Right lobe of liver (tissue), 4 donors: ENCODE results near the genes CBX3, HOXA3, HOXA9 and HOXA13.

DNA sequence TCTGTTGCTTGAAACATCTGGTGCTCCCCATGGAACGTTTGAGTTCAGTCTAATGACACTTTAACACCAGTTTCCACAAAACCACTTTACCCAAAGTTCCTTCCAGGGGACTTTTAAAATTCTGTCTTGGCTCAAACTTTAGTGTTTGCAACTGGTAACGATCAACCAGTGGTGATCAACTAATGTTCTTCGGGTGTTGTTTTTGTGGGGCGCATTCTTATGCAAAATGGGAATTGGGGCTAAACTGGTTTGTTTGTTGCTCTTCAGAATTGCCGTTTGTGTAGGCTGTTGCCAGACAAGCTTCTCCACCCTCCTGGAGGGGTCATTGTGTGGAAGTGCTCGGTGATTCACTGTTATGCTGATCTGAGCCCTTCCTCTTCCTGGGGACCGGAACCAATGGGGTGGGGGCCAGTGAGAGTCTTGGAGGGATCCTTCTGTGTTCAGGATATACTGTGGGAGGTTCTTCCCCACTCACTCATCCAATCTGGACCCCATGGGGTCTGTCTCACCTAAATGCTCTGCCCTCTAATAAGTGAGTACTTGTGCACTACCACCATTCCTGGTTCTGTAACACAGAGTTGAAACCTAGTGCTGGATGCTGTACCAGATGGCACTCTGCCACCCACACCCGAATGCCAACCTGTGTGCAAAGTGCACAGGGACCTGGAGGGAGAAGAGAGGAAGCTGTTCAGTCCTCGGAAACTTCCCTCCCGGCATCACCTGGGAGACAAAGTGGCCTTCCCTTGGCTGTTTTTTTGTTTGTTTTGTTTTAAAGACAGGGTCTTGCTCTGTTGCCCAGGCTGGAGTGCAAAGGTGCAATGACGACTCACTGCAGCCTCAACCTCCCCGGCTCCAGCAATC, 2.0 kb downstream of the NFE2L3 start:
- PRO-cap, 4 experiments, result peak in 4 of 4 experiments; most common minus-strand start position 327 of the sequence (in 4)
- RAMPAGE, long total RNA, 2 experiments, result no peak in any of the 2 experiments

DNA sequence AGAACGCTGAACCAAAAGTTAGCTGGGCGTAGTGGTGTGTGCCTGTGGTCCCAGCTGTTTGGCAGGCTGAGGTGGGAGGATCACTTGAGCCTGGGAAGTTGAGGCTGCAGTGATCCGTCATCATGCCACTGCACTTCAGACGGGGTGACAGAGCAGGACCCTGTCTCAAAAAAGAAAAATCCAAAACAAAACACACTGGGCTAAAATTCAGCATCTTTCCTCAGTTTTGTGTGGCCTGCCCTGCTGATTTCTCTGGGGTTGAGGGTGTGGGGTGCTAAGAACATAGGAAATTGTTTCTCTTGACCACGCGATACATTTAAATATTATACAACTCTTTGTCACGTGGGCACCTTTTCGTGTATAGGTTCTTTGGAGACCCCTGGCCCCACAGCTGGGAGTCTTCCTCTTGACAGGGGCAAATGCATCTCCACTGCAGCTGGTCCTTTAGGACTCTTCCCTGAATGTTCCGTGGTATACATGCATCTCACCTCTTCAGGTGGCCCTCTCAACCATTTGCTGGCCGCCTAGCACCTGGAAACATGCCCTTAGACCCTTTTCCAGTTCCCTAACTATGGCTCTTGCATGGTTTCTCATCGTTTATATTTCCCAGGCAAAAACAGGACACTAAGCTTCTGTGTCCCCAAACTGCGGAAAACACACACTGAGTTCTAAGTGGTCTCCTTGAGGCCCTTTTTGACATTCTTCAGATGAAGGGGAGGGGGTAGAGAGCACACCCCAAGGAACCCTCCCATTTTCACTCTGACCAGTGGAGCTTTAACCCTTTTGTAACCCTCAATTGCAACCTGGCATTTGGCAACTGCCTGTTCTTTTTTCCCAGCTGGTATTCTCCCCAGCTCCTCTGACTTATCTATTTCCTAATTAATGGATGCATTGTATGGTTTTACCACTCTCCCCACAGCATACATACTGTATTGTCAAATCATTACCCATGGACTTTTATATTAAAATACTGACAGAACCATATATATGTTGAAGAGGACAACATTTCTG, 20.7 kb downstream of the HNRNPA2B1 start:
- PRO-cap, 4 experiments, result peak in 3 of 4 experiments; most common minus-strand start position 758 of the sequence (in 3)
- RAMPAGE, long total RNA, 2 experiments, result no peak in any of the 2 experiments

GRCh38 chr7:26195605-26196292, 4.8 kb downstream of the HNRNPA2B1 start:
- PRO-cap, 4 experiments, result no peak in any of the 4 experiments
- RAMPAGE, long total RNA, 2 experiments, result no peak in any of the 2 experiments

- PRO-cap, 4 experiments, result peak in 4 of 4 experiments; most common plus-strand start chr7:26200945 (in 4); most common minus-strand start chr7:26201385 (in 4)
- RAMPAGE, long total RNA, 2 experiments, result start-site peak on the plus strand in 2 of 2 experiments, at chr7:26201729-26201787 at its widest, 2,446 to 2,591 reads per replicate
Measured at GRCh38 chr7:26200857-26201845, at the start of gene CBX3. CBX3 (plus strand) TSS chr7:26201745.

- PRO-cap, 4 experiments, result peak in 4 of 4 experiments; most common plus-strand start chr7:26398601 (in 4); most common minus-strand start chr7:26398522 (in 2)
- RAMPAGE, long total RNA, 2 experiments, result no peak in any of the 2 experiments
Measured at GRCh38 chr7:26397806-26398795, 106.4 kb downstream of the SNX10 start.

- PRO-cap, 4 experiments, result no peak in any of the 4 experiments
- RAMPAGE, long total RNA, 2 experiments, result no peak in any of the 2 experiments
Measured at GRCh38 chr7:27121833-27122451, 8.6 kb downstream of the HOXA4 start.

DNA sequence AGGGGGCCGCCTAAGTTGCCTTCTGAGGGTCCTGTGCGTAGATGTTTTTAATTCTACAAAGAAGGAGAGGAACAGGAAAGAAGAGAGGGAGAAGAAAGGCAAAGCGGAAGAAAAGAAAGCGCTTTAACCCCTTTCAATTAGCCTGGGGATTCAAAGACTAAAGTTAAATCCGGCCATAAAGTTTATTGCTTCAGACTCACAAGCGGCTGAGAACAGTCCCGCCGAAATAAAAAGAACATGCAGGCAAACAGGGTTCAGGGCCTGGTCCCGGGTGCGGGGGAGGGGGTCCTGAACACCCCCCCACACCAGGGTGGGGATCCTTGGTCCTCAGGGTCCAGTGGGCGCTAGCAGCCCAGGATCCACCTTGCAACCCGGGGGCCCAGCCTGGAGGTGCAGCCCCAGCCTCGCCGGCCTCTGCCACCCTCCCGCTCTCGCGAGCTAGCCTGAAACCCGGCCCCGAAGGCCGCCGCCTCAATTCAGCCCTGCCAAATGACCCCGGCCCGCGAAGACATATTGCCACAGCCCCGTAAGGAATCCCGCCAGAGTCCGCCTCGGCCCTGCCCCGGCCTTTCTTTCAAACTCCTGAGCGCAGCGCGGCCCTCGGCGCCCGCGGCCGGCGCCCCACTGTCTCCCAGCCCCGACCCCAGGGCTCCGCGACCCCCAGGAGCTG, 4.3 kb downstream of the HOXA5 start:
- PRO-cap, 4 experiments, result no peak in any of the 4 experiments
- RAMPAGE, long total RNA, 2 experiments, result no peak in any of the 2 experiments

DNA sequence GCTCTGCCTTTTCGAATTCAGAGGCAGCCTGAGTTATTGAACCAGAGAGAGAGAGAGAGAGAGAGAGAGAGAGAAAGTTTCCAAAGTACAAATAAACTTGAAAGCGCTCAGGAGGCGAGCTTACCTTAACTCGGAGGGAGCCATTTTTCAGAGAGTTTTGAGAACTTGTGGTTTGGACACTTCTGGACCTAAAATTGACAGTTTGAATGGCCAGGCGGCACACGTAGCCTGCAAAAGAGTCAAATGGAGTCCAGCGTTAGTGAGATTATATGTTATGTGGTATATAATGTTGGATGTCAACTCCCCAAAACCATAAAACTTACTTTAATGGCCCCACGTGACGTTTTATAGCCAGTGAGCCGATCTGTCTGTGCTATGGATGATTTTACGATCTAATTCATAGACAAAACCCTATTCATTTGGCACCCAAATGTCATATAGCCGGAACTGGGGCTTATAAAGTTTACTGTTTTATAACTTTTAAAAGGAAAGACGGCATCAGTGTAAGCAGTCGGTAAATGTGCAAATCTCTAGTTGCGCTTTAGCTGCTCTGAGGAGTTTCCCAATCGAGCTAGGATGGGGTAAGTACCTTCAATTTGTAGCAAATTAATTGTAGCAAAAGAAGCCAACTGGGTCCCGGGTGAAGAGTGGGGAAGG, 3.4 kb downstream of the HOXA5 start:
- PRO-cap, 4 experiments, result no peak in any of the 4 experiments
- RAMPAGE, long total RNA, 2 experiments, result no peak in any of the 2 experiments

DNA sequence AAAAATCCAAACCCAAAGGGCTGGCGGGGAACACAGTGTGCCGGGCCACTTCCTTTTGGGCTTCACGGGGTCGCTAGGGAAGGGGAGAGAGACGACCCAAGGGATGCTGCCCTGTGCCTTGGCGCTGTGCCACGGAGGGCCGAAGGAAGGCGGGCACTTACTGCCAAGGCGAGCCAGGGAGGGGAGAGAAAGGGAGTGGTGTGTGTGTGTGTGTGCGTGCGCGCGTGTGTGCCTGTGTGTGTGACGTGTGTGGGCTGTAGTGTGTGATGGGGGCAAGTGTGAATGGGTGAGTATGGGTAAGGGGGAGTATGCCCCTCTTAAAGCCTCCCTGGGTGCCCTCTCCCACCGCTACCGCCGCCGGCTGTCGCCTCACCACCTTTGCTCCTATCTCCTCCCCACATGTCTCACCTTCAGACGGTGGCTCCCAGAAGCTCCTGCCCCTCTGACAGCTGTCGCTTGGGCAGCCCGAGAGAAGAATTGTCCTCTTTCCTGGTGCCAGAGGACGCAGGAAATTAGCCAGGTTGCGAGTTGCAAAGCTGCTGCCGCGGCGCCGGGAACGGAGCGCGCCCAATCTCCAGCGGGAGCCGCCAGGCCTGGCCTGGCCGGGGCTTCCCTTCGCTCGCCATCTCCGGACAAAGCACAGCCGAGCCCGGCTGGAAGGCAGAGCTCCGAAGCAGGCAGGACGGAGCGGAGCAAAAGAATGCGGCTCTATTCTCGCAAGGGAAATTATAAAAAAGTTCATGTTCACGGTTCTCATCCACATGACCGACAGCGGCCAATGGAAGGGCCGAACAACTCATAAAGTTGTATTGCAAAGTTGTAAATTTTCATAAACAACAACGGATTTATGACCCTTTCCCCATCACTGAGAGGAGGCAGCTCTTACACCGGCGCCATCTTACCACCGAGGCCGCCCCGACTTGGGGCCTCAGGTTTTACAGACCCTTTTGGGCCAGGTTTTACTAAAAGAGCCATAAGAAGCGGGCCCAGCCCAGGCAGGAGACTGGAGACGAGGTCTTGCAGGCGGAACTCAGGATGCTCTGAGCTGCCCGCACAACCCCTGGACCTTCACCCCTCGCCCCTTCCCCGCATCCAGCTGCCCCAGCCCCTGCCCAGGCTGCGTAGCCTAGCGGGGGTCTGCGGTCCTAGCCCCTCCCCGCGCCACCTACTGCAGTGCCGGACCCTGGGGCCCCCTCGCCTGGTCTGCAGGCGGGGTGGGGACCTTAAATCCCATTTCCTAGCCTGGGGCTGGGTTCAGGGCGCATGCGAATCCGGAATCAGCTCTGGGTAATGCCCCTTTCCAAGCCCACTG, at the start of gene HOXA3:
TSS of gene HOXA3 (minus strand) at position 704 of the 1,312 bp plus-strand sequence.
- PRO-cap, 4 experiments, result peak in 1 of 4 experiments; most common minus-strand start position 702 of the sequence (in 1)
- RAMPAGE, long total RNA, 2 experiments, result no peak in any of the 2 experiments

DNA sequence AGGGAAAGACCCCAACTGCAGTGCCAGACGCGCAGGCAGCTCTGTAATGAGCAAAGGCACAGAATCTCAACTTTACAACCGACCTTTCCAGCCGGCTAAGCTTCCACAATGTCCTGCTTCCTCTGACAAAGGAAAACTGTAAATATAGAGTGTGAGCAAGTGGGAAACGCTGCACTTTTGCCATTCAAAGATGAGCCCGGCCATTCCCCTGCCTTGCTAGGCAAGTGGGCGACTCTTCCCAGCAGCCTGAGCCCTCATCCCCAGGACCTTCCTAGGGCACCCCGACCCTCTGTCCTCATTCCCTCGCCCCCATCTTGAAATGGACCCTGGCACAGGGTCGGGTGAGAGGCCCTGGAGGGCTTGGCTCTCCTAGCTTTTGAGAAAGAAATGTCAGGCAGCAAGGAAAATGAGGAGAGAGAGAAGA, 1.1 kb downstream of the HOXA7 start:
- PRO-cap, 4 experiments, result no peak in any of the 4 experiments
- RAMPAGE, long total RNA, 2 experiments, result no peak in any of the 2 experiments

DNA sequence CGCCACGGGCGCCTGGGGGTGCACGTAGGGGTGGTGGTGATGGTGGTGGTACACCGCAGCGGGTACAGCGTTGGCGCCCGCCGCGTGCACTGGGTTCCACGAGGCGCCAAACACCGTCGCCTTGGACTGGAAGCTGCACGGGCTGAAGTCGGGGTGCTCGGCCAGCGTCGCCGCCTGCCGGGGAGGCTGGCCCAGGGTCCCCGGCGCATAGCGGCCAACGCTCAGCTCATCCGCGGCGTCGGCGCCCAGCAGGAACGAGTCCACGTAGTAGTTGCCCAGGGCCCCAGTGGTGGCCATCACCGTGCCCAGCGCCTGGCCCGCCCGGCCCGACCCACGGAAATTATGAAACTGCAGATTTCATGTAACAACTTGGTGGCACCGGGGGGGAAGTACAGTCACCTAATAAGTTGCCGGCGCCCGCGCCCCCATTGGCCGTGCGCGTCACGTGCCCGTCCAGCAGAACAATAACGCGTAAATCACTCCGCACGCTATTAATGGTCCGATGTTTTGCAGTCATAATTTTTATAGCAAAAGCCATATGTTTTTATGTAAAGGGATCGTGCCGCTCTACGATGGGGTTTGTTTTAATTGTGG, at the start of gene HOXA9:
TSS of gene HOXA9 (minus strand) at position 377 of the 594 bp plus-strand sequence.
- PRO-cap, 4 experiments, result peak in 1 of 4 experiments; most common minus-strand start position 344 of the sequence (in 1)
- RAMPAGE, long total RNA, 2 experiments, result no peak in any of the 2 experiments

DNA sequence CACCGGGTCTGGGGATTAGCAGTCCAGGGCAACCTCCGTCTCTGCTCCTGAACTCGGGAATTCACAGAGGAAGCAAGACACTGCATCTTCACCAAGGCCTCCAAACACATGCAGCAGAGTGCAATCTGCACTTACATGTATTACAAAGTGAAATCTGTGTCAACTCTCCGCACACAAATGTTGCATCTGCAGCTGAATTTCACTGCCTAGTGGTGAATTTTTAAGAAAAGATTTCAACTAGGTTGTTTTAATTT, 6.0 kb downstream of the HOXA13 start:
- PRO-cap, 4 experiments, result no peak in any of the 4 experiments
- RAMPAGE, long total RNA, 2 experiments, result no peak in any of the 2 experiments

DNA sequence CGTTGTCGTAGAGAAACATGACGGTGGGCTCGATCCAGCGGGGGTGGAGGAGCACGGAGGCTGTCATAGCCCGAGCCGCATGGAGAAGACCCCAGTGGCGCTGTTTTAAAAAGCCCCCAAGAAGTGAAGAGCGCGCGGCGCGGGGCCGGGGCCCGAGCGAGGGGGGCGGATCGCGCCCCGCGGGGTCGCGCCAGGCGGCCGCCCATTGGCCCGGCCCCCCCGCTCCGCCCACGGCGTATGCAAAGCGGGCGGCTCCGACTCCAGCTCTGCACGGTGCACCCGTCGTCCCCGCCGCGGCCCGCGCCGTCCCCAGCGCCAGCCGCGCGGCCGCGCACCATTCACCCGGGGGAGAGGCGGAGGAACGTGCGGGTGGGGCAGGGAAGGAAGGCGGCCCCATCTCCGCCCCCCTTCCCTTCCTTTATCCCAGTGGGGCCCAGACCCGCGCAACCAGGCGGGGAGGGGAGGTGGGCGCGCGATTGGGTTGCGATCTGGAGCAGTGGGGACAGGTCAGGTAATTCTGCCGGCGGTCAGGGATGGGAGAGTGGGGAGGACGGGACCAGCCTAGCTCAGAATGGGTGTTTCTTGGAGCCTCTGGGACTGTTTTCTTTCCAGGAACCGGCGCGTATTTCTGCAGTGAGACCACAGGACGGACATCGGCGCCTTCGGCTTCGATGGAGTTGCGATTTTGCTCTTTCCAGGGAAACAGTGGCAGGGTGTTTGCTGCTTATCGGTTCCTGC, at the start of gene HOXA13:
TSS of gene HOXA13 (minus strand) at position 81 of the 738 bp plus-strand sequence.
- PRO-cap, 4 experiments, result no peak in any of the 4 experiments
- RAMPAGE, long total RNA, 2 experiments, result no peak in any of the 2 experiments

- PRO-cap, 4 experiments, result no peak in any of the 4 experiments
- RAMPAGE, long total RNA, 2 experiments, result no peak in any of the 2 experiments
Measured at GRCh38 chr7:27201320-27202254, 1.7 kb upstream of the HOXA13 start.

DNA sequence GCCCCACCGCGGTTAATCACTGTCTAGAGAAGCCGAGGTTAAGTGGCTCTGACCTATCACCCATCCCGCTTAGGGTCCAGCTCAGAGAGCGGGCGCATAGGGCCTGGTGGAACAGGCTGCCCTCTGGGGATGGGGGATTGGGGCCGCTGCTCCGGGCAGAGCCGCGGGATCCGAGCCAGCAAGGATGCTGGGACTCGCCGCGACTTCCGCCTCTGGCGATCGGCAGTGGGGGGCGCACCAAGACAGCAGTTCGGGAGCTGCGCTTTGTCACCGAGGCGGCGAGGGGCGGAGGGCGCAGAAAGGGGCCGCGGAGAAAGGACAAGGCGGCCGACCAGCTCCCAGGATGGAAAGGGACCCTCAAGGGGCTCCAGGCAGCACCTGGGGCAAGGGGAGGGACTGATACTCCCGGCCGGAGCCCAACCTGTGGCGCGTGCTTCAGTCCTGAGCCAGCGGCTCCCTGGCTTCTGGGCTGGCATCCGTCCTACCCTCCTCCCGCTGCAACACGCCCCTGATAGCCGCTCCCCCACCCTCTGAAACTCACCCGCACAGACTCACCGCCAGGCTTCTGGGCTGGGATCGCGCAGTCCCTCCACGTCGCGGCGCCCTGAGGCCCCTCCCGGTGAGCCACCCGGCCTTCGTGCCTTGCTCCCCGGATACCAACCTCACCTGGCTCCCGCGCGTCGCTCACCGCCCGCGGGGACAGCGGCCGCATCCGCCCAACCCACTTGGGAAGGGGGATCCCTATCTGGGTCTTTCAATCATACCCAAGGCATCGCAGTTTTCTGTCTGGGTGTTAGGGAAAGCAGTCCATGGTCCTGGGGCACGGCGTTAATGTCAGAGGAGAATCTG, 7.1 kb upstream of the EVX1 start:
- PRO-cap, 4 experiments, result peak in 1 of 4 experiments; most common plus-strand start position 267 of the sequence (in 1)
- RAMPAGE, long total RNA, 2 experiments, result no peak in any of the 2 experiments

DNA sequence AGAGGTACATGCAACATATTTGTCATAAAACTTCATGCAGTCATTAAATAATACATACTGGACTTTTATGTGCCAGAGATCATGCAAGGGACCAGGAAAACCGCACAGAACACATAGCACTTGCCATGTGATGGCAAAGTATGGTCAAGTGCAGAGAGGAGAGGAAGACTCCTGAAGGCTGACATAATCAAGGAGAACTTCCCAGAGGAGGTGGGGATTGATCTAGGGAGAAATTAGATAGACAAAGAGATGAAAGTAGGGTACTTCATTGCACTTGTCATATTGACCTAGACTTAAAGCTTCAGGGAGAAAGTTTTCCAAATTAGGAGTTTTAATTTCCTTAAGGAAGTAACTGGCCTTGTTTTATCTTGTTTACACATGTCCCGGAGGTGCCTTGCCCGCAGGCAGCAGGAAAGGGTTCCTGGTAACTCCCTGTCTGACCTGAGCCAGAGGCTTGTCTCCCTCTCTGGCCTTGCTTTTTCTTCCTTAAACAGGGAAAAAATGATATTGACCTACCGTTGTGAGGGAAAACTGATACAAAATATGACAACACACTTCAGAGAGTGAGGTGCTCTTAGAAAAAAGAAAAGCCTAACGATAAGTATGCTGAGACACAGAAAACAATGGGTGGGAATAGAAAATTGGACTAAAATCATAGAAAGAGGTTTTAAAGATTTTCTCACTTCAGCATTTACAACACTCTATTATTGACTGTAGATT, 181.6 kb downstream of the EVX1 start:
- PRO-cap, 4 experiments, result no peak in any of the 4 experiments
- RAMPAGE, long total RNA, 2 experiments, result no peak in any of the 2 experiments

- PRO-cap, 4 experiments, result peak in 4 of 4 experiments; most common plus-strand start chr7:27739381 (in 3); most common minus-strand start chr7:27739768 (in 2)
- RAMPAGE, long total RNA, 2 experiments, result start-site peak on the minus strand in 1 of 2 experiments, at chr7:27739444-27740087 at its widest, 5 reads per replicate
Measured at GRCh38 chr7:27739092-27739922, 655 bp upstream of the TAX1BP1 start.

- PRO-cap, 4 experiments, result no peak in any of the 4 experiments
- RAMPAGE, long total RNA, 2 experiments, result no peak in any of the 2 experiments
Measured at GRCh38 chr7:27801508-27802149, 61.7 kb downstream of the TAX1BP1 start.

GRCh38 chr7:28154736-28155431, 25.7 kb downstream of the JAZF1 start:
- PRO-cap, 4 experiments, result peak in 2 of 4 experiments; most common plus-strand start chr7:28155263 (in 1); most common minus-strand start chr7:28155106 (in 2)
- RAMPAGE, long total RNA, 2 experiments, result no peak in any of the 2 experiments

DNA sequence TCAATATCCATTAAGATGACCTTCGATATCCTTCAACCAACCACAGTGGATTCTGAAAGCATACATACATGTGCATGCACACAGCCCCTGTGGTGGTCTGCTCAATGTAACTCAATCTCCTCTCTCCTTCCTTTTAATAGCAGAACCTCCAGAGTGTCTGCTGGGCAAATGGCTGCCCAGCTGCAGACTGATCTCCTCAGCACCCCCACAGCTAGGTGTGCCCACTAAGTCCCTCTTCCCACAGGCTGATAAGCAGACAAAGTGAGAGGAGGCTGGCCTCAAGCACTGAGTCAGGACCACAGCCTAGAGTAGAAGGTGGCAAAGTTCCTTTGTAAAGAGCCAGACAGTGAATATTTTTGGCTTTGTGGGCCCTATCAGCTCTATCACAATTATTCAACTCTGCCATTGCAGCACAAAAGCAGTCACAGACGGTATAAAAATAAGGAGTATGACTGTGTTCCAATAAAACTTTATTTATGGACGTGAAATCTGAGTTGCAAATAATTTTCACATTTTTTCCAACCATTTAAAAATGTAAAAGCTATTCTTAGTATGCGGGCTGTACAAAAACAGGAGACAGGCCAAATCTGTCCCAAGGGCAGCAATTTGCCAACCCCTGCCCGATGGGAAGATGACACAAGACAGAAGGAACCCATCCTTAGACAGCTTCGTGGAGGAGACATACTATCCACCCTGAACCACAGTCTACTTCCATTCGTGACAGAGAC, 23.4 kb downstream of the JAZF1 start:
- PRO-cap, 4 experiments, result no peak in any of the 4 experiments
- RAMPAGE, long total RNA, 2 experiments, result no peak in any of the 2 experiments